ENCODE results near the genes ENSG00000286190 and ALOX12.

DNA sequence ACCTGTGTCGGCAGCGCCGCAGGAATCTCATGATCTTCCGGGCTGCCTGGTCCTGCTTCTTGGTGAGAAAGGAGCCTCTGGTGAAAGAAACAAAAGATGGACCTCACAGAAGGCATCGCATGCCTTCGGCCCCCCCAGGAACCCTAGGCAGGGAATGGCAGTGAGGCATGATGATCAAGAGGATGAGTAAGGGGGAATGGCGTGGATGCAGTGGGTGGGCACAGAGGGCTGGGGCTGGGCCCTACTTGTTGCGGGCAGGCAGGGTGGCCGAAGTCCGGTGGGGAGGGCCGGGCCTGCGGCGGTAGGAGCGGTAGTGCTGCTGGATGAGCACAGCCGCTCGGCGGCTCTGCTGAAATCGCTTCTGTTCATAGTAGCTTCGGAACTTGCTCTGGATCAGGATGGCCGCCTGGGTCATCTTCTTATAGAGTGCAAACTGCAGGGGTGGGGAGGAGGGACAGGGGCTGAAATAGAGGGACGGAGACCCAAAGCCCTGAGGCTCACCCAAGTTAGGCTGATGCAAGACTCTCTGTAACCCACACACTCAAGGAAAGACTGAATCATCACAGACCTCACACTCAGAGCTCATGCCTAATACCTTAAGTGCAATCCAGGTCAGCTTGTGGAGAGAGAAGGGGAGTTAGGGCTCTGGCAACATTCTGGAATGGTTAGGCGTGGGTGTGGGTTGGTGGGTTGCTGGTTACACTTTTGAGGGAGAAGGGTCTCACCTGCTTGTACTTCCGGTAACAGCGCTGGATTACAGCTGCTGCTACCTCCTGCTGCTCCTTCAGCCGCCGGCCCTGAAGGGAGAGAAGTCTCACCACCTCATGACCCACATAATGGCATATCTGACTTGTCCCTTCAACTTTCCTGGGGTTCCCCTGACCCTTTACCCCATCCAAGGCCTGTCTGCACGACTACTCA, 1.5 kb upstream of the SPAG7 start:
- PRO-cap, result no peak

GRCh38 chr17:5096817-5098084, 14.4 kb downstream of the ZNF232 start:
- PRO-cap, result bidirectional peak, plus-strand start at chr17:5097731, minus-strand start at chr17:5097626

DNA sequence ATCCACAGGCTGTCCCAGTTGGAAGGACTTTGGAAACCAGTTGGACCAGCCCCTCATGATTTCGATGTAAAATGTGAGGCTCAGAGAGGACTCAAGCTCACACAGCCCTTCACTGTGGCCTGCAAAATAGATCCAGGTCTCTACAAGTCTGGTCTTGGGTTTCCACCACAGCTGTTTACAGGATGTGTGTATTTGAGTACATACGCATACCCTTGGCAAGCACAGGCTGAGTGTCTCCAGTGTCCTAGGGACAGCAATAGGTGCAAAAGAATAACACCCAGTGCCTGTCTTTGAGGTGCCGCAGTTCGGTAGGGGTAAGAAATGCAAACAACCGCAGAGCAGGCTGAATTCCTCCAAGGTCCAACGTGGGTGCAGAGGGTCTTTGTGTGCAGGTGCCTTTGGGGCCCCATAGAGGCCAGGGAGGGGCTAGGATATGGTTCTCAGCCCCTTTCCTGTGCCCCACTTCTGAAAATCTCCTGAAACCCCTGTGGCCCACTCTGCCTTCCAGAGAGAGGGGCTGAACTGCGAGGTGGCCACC, 5.1 kb downstream of the USP6 start:
- PRO-cap, result no peak

GRCh38 chr17:5334889-5335476, 52.9 kb downstream of the RABEP1 start:
- PRO-cap, result no peak

GRCh38 chr17:5405389-5405865, 14.0 kb downstream of the NUP88 start:
- PRO-cap, result no peak

DNA sequence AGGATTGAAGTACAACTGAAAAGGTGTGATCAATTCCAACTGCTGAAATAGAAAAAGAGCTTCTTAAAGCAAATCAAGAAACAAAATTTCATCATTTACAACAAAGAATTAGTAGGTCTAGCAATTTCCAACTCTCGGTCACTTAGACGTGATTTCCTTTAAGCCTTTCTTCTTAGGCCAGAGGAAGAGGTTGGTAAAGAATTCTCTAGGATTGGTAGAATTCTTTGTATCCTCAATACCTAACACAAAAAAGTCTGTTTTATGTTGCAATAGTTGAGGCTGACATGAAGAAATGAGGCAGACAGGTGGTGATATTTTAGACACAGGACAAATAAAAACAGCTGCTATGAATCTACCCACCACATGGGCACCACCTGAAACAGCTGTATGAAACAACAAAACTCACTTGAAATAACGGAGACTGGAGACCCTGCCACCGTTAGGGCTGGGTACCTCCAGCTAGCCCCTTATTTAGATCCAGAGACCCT, 759 bp downstream of the DERL2 start:
- PRO-cap, result no peak

GRCh38 chr17:5500677-5501461, at the start of gene ENSG00000286190:
Gene ENSG00000286190 (minus strand): TSS chr17:5501006.
- PRO-cap, result no peak

DNA sequence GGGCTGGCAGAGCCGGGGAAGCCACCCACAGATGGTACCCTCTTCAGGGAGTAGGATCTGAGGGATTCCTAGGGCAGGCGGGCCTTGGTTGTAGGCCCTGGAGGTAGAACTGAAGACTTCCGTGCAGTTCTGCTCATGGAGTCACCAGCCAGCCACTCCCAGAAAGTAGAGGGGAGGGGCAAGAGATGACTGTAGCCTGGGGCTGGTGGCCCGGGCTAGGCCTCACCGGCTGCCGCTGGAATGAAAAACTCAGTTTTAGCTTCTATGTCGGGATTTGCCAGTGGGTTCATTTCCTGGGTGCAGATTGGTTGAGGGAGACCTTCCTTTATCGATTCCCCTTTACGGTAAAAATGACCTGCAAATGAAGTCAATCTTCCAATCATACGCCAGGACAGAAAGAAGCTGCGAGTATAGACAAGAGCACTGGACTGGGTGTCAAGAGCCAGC, 160.4 kb upstream of the WSCD1 start:
- PRO-cap, result no peak

DNA sequence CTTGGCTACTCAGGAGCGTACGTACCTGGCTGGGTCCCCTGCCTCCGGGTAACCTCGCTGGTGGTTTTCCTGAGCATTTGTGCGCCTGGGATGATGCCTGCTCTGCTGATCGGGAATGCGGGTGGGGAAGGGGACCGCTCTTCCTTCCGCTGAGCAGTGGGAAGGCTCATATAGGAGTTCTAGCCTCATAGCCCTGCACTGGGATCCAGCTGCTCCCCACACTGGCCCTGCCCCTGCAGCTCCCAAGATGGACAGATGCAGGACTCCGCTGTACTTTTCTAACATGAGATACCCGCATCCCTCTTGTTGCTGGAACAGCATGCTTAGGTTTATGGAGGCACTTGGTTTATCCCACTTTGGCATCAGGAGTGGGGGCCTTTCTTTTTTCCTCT, 1.1 kb downstream of the WSCD1 start:
- PRO-cap, result no peak

- PRO-cap, result no peak
Measured at GRCh38 chr17:6191463-6191922, 121.3 kb downstream of the WSCD1 start.

DNA sequence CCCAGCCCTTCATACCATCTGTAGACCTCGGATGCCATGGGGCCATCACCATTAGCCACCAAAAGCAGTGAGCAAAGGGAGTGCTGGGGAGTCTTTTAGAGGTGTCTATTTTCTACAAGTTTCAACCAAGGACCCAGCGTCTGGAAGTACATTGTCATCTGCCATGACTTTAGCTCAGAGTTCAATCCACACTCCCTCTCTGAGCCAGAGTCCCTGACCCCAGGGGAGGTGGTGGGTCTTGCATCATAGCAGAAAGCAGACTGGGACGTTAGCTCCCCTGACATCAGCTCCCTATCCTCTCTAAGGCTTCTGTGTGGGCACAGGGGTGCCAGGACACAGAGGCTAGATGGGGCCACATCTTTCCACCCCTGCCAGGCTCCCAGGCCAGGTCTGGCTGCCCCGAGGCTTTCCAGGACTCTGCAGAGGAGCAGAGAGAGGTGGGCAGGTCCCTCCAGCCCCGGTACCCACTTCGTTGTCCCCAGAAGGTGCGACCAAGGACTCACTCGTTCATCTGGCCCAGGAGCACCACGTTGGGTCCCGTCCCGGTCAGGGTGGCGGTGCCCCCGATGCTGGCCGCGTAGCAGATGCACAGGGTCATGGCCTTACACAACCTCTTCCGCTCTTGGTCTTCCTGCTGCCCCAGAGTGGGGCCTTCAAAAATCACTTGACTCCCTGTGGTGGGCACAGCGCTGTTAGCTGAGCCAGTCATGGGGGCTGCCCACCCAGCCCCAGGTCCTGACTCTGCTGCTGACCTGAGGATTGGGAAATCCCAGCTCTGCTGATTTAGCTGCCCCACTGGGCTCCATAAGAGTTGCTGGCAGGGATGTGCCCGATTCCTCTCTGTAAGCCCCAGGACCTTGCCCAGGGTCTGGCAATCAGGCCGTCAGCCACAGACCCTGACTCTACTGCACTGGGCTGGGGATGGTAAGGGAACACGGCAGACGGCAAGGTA, 10.4 kb downstream of the SLC13A5 start:
- PRO-cap, result no peak

GRCh38 chr17:6709712-6710347, 3.3 kb downstream of the SLC13A5 start:
- PRO-cap, result no peak

DNA sequence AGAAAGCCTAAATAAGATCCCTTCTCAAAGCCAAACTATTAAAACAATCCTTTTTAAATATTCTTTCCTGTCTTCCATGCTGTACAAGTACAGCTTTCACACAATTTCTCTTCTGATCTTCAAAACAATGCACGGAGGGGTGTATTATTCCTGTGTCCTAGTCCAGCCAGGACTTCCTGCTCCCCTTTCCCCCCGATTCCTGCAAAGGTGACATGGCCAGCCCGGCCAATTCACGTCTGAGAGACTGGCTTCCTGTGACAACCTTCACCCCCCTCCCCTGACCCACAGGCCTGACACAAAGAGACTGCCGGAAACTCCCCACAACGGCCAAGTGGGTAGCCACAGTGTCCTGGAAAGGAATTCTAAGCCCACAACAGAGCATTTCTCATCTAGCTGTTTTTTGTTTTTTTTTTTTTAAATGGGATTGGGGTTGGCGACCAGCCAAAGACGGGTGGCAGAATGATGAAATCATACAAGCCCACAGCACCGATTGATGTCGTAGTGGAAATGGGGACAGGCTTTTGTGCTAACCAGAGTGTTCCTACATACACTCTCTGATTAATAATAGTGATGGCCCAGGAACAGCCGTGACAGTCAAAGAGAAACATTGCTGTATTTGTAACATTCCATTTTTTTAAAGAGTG, 2.9 kb upstream of the XAF1 start:
- PRO-cap, result unidirectional peak, plus-strand start at position 493 of the sequence

DNA sequence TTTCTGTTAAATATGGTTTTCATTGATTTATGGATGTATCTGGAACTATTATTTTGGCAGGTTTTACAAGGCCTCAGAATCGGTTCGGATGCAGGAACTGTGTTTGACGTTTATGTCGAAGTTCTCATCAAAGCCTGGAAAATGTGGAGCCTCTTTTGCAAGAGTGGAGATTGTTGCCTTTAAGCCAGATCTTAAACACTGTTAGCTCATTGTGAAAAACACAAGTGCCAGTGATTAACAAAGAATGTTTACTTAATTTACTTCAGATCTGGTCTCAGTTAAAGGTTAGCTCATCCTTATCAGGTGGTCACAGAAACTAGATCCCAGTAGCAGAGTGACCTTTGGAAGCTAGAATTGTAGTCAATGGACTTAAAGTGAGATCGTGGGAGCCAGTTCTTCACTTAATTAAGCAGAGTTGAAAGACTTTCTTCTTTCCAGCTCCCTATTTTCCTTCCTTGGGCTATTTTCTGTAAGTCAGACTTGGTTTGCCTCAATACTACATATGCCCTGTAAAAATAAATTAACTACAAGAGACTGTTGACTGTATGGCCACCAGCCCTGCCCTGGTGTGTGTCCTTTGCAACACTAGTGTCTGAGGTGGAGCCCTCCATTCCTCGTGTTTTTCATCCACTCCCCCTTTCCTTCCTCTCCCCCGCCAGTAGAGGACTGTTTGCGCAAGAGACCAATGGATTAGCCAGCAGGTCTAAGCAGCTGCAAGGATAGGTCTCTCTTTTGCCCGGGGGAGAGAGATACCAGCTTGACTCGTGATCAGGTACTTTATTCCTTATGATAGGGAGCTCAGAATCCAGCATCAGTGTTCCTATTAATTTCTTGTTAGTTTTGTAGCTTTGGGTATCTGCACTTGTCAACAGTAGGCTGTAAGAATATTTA, 20.2 kb downstream of the FBXO39 start:
- PRO-cap, result no peak

DNA sequence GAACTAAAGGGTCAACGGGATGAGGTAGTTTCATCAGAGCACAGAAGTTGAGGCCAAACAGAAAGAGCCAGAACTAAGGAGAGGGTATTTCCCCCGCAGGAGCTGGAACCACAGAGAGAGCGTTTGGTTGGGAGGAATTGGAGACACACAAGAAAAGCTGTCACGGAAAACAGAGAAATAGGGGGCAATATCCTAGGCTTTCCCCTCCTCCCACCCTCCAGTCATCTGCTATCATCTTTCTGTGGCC, 47.1 kb upstream of the ALOX12 start:
- PRO-cap, result unidirectional peak, plus-strand start at position 116 of the sequence

DNA sequence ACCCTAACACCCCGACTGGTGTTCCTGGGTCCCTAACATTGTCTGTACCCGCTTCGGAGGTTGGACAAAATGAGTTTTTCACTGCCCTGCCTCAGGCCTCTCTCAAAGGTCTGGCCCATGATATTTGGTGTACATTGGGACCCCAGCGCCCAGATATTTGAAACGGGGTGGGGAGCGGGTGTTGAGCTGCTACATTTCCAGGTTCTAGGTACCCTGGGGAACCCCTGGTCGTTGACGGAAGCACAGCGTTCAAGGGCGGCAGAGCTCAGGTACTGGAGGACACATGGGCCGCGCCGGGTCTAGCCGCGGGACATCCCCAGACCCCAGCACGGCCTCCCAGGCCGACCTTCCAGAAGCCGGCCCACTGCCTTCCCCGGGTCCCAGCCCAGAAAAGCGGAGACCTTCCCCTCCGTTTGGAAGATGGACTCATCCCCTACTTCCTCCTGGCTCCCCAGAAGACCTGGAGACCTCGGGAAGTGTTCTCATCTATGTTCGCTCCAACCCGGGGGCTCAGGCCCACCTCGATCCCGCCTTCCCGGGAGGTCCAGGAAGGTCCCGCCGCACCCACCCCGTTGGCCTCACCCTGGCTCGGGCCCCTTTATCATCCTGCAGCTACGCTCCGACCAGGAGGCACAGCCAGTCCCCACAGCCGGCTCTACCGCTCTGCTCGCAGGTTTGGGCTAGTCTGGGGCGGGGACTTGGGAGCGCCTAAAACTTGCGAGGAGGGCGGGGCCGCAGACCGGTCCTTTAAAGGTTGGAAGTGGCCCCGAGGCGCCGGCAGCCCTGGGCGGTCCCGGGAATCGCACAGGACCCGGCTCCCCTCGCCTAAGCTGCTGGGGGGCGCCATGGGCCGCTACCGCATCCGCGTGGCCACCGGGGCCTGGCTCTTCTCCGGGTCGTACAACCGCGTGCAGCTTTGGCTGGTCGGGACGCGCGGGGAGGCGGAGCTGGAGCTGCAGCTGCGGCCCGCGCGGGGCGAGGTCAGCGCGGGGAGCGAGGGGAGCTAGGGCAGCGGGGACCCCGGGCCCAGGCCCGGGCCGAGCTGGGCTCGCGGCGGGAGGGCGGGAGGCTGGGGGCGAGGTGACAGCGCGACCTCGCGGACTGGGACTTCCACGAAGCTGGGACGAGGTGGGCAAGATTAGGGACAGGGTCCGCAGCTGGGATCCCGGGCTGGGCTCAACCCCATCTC, at the start of gene ALOX12:
Gene ALOX12 (plus strand): TSS at position 777 of the 1,189 bp plus-strand sequence.
- PRO-cap, result no peak

- PRO-cap, result no peak
Measured at GRCh38 chr17:6996553-6997109, 782 bp downstream of the ALOX12 start.

DNA sequence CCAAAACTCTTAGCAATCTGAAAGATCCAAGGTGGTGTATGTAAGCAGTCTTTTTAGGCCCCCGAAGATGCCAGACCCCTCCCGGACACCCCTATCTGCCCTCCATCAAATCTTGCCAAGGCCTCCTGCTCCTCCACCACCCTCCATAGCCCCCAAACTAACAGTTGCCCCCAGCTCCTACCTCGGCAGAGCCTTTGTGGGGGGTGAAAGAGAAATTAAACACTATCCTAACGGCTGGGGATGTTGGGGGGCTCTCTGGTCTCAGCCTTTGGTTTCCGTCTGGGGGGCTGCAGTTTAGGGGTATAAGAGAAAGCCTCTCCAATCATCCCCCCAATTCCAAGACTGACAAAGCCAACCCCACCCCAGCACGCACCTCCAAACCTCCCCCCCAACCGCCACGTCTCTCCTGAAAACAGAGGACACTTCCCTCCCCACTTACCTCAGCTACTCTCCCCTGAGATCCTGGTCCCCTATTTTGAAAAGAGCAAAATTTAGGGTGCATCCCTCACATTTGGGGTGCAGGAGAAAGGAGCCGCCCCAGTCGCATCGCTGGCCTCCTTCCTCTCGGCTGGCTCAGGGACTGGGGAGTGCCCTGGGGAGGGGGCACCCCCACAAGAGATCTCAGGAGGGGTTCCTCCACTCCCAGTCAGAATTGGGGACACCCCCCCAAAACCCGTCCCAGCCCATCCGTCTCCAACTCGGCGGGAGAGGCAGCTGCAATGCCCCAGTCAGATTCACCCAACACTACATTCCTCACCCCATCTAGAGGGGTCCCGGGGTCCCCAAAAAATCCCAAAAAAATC, 3.7 kb upstream of the BCL6B start:
- PRO-cap, result no peak

DNA sequence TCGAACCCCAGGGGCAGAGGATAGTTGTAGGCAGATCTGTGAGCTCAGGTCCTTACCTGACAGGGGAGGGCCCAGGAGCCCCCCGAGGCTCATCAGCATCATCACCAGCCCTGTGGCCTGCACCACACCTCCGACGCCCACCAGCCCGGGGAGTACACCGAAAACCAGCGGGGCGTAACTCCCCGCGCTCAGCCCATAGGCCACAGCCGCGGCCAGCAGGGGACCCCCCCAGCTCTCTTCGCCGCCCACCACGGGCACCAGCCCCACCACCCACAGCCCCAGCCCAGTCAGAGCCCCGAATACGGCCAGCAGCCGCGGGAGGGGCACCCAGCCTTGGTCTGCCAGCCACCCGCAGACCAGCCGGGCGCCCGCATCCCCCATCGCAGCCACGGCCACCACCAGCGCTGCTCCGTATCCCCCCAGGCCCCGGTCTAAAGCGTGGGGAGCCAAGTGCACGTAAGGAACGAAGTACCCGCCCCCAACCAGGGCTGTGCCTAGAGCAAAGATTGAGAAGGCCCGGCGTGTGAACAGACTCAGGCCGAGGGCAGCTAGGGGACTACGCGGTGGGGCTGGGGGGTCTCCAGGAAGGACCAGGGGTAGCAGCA, 1.9 kb downstream of the SLC16A11 start:
- PRO-cap, result bidirectional peak, plus-strand start at position 530 of the sequence, minus-strand start at position 433 of the sequence

- PRO-cap, result no peak
Measured at GRCh38 chr17:7176651-7177130, 2.5 kb downstream of the ASGR1 start.

All from pulmonary lymph node (tissue), 1 donor.